Heart left ventricle (tissue), 7 donors: ENCODE results near the gene KIAA0319L.

DNA sequence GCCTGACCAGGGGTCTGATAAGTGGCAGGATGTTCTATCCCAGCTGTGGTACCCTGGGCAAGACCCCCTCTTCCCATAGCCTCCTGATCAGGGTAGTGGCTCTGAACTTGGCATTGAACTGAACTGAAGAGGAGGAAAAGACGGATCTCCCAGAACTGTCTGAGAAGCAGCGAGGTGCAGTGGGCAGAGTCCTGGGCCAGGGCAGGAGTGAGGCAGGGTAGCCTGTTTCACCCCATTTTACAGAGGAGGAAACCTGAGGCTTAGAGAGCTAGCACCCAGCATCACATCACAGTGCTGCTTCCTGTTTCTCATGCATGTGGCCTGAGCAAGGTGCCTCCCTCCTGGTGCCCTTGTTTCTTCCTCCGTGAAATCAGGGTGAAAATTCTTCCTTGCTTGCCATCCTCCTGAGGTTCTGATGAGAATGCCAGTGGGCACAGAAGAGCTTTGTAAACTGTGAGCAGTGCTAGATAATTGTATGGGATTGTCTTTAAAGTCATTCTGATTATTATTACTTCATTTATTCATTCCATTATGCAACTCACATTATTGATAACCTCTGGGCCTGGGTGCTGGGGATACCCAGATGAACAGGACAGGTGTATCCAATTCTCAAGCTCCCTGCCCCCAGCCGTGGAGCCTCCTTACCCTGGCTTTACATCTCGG is 17.2 kb downstream of the ZNF362 start:
- PRO-cap, 6 experiments: no peak in any of the 6 experiments
- RAMPAGE, long total RNA, 2 experiments: no peak in any of the 2 experiments
- RRBS: no CpG with 5 or more reads among the region's 5 CpGs

DNA sequence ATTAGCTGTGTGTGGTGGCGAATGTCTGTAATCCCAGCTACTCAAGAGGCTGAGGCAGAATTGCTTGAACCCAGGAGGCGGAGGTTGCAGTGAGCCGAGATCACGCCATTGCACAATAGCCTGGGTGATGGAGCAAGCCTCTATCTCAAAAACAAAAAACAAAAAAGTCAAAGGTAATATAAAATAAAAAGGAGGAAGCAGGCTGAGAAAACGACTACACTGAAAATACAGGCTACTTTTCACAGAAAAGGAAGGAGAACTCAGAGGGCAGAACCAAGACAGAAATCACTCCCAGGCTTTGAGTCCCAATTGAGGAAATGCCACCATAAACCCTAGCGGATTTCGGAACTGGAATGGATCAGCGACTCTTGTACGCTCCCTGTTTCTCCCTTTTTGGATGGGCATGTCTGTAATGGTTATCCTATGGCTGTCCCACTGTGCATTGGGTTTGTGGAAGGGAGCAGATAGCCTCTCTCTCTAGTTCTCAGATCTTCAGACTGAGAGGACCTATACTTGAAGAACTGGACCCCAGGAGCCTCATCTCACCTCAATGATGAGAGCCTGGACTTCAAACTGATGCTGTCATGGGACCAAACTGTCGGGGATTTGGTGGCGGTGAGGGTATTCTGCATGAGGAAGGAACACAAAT is 6.0 kb upstream of the A3GALT2 start:
- PRO-cap, 6 experiments: no peak in any of the 6 experiments
- RAMPAGE, long total RNA, 2 experiments: no peak in any of the 2 experiments
- RRBS: no CpG with 5 or more reads among the region's 11 CpGs

DNA sequence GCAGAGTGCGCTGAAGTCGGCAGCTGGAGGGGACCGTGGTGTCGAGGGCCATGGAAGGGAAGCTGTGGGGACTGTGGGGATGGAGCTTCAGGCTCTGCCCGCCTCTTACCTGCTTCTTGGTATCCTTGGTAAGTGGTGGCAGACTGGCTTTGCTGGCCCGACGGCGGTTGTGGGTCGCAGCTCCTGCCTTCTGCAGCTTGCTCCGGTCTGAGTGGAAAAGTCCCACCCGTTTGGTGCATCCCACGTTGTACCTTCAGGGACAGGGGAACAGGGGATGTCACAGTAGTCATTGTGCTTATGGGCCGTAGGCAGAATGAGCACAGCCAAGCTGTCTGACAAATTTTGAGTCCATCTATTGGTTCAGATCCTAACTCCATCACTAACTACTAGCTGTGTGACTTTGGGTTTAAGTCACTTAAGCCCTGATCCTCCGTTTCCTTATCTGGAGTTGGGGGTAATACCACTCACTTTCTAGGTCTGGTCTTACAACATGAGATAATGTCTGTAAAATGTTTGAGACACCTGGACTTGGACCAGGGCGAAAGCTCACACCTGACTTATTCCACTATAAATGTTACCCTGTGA is 9.2 kb upstream of the A3GALT2 start:
- PRO-cap, 6 experiments: no peak in any of the 6 experiments
- RAMPAGE, long total RNA, 2 experiments: no peak in any of the 2 experiments
- RRBS: no CpG with 5 or more reads among the region's 15 CpGs

DNA sequence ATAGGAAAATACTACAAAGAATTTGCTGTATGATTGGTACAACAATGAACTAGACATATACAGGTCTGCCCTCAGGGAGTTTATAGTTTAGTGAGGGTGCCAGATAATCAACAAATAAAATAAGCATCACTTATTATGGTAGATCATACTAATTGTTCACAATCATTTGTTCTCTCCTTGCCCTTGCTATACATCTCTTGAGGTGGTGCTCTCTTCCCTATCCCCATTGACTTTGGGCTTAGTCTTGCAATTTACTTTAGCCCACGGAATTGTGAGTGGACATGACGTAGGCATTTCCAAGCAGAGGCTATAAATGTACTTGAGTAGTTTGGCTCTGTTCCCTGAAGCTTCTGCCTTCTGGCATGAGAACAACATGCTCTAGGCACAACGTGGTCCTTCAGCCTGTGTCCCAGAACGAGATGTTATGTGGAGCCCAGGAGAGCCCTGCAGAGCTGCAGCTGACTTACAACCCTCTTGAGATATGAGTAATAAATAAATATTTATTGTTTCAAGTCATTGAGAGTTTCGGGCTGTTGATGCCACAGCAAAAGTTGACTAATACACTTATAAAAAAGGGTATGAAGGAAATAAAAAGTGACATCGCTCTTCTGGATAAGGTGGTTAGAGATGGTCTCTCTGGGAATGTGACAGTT is 105.3 kb upstream of the HMGB4 start:
- PRO-cap, 6 experiments: no peak in any of the 6 experiments
- RAMPAGE, long total RNA, 2 experiments: no peak in any of the 2 experiments
- RRBS: no CpG with 5 or more reads among the region's 6 CpGs

- PRO-cap, 6 experiments: no peak in any of the 6 experiments
- RAMPAGE, long total RNA, 2 experiments: no peak in any of the 2 experiments
- RRBS: 8% methylated on average over 4 of the region's 43 CpGs
Measured at GRCh38 chr1:34162858-34163702, 1.9 kb downstream of the CSMD2 start.

- PRO-cap, 6 experiments: no peak in any of the 6 experiments
- RAMPAGE, long total RNA, 2 experiments: no peak in any of the 2 experiments
- RRBS: no CpG with 5 or more reads among the region's 4 CpGs
Measured at GRCh38 chr1:34378299-34378571, 201.5 kb downstream of the C1orf94 start.

DNA sequence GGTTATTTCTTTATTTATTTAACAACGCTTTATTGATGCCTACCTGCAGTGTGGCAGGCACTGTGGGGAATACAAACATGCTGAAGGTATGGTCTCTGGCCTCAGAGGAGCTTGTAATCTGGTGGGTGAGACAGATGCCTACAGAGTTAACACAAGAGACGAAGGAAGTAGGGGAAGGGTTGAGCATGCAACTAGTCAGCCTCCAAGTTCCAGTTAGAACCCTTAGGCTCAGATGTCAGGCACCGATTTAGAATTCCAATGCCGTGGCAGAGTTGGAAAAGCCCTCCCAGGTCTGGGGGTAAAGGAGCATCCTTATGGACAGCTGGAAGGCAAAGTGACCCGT is 133.0 kb upstream of the GJB5 start:
- PRO-cap, 6 experiments: no peak in any of the 6 experiments
- RAMPAGE, long total RNA, 2 experiments: no peak in any of the 2 experiments
- RRBS: no CpG with 5 or more reads among the region's 5 CpGs

DNA sequence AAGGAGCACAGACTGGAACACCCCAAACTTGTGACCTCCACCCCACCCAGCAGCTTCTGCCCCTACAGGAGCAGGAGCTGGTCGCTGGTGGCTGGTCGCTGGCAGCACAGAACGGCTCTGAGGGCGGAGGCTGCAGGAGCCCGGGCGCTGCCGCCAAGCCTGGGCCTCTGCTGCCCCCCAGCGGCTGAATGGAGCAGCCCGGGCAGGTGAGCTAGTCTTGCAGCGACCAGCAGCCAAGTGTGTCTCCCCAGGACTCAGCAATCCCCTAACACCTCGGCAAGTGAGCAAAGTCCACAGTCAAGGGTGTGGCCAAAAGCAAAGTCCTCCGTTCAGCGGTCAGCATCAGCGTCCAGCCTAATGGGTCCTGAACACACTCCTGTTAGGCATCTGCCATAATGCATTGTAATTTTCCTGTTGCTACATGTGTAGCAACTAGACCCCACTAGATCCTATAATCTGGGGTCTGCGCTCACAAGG is 12.1 kb upstream of the GJB5 start:
- PRO-cap, 6 experiments: no peak in any of the 6 experiments
- RAMPAGE, long total RNA, 2 experiments: no peak in any of the 2 experiments
- RRBS: 2% methylated on average over 5 of the region's 15 CpGs

DNA sequence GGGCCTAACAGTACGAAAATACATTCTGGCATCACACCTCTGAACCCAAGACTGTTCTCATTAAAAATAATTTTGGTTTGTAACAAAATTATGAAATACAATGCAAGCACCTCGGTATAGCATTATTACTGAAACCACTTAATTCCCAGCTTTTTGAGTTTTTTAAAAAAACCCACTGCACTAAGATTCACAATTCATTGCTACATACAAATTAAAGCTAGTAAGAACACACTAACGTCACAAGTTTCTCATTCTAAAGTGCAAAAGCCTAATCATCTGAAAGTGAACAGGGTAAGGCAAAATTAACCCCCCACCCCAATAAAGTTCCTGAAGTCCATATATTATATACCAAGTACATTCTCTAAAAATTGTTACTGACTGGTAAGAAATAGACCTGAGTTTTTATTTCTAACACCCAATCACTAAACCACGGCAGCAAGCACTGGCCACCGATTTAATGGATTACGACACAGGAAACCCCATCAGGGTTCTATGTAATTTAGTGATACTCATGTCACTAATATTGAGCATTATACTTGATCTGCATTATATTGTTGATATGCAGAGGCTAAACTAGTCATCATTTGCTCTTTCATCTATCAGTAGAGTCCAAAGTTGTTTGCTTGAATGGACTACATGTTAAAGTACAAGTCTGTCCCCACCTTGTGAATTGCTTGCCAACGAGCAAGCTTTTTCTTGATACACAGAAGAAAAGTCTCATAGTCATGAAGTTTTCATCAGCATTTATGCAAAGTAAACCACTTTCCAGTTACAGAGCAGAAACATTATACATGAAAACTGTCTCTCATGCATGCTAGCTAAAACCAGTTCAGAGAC is 13.3 kb downstream of the SFPQ start:
- PRO-cap, 6 experiments: no peak in any of the 6 experiments
- RAMPAGE, long total RNA, 2 experiments: no peak in any of the 2 experiments
- RRBS: no CpG with 5 or more reads among the region's 7 CpGs

DNA sequence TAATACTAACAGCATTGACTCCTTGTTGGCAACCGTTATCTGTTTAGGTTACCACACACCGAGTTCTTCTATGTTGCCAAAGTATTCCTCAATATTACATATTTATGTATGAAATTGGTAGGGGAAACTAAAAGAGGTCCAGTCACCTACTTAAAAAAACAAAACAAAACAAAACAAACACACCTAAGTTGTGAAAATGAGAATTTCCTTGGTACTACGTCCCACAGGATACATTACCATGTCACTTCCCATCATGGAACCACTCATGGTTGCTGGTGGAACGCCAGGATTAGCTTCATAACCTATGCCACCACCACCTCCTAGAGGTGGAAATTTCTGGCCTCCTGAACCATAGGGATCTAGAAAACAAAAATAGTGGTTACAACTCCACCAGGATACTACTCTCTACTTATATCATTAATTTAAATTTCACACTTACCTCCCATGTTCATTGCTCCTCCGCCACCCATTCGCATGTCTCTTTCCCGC is 6.1 kb downstream of the SFPQ start:
- PRO-cap, 6 experiments: no peak in any of the 6 experiments
- RAMPAGE, long total RNA, 2 experiments: no peak in any of the 2 experiments
- RRBS: no CpG with 5 or more reads among the region's 7 CpGs

- PRO-cap, 6 experiments: no peak in any of the 6 experiments
- RAMPAGE, long total RNA, 2 experiments: no peak in any of the 2 experiments
- RRBS: no CpG with 5 or more reads among the region's 1 CpG
Measured at GRCh38 chr1:35397156-35397706, 128.7 kb downstream of the ZMYM4 start.

DNA sequence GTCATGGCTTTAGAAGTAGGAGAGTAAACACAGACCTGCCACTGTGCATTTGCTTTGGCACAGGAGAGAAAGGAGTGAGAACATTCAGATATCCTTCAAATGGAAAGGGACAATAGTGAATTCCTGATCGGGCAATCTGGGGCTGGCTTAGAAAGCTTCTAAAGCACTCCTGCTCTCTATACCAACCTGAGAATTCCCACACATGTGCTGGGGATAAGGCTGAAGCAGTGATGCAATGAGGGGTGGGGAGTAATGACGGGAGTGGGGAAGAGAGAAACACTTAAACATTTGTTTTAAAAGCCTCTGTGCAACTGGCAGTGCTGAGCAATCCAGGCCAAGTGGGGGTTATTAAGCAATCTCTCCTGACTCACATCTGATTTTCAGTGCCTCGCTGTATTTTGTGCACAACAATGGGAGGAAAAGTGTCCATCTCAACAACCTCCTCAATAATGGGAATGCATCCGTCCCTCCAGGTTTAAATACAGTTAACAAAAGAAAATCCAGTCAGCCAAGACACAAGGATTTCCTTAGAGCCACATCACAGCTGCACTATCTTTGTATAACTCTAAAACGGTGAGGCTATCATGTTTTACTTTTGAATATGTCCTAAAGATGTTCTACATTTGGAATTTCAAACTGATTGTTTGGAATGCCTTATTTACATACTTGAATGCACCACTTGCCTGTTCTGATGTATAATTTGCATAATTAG is 108.7 kb downstream of the KIAA0319L start:
- PRO-cap, 6 experiments: no peak in any of the 6 experiments
- RAMPAGE, long total RNA, 2 experiments: no peak in any of the 2 experiments
- RRBS: no CpG with 5 or more reads among the region's 5 CpGs

DNA sequence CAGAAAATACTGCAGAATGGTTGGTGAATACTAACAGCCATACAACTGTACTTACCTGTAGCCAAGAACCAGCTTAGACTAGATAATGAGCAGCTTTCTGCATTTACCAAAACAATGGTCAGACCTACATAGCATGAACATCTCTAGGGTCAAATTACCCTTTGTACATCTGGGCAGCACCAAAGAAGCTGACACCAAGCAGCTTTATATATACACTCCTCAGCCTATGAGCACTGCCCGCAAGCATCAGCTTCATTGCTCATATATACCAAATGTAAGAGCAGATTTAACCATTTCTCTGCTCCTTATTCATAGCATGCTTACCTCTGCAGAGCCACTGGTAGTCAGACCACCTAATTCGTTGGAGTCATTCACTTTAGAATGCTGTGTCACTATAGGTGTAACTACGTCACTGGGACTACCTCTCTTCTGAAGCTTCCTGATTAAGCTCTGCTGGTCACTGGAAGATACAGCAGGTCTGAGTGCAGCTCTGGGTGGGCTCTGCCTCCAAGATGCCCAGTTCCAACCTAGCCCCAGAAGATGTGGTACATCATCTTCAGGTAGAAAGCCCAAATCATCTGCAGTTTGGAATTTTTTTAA is 50.8 kb downstream of the KIAA0319L start:
- PRO-cap, 6 experiments: no peak in any of the 6 experiments
- RAMPAGE, long total RNA, 2 experiments: no peak in any of the 2 experiments
- RRBS: no CpG with 5 or more reads among the region's 3 CpGs

- PRO-cap, 6 experiments: no peak in any of the 6 experiments
- RAMPAGE, long total RNA, 2 experiments: no peak in any of the 2 experiments
- RRBS: no CpG with 5 or more reads among the region's 8 CpGs
Measured at GRCh38 chr1:35555935-35556528, 1.2 kb downstream of the KIAA0319L start.

- PRO-cap, 6 experiments: peak in 6 of 6 experiments; most common plus-strand start chr1:35557820 (in 4); most common minus-strand start chr1:35557403 (in 5)
- RAMPAGE, long total RNA, 2 experiments: start-site peak on the plus strand in 2 of 2 experiments, at chr1:35557809-35557850 at its widest, 107 to 200 reads per replicate; start-site peak on the minus strand in 2 of 2 experiments, at chr1:35557371-35557393 at its widest, 92 to 359 reads per replicate
- RRBS: 1% methylated on average over 40 of the region's 76 CpGs
Measured at GRCh38 chr1:35556957-35557951, at the start of gene KIAA0319L. TSS of gene KIAA0319L (minus strand) at chr1:35557403.

DNA sequence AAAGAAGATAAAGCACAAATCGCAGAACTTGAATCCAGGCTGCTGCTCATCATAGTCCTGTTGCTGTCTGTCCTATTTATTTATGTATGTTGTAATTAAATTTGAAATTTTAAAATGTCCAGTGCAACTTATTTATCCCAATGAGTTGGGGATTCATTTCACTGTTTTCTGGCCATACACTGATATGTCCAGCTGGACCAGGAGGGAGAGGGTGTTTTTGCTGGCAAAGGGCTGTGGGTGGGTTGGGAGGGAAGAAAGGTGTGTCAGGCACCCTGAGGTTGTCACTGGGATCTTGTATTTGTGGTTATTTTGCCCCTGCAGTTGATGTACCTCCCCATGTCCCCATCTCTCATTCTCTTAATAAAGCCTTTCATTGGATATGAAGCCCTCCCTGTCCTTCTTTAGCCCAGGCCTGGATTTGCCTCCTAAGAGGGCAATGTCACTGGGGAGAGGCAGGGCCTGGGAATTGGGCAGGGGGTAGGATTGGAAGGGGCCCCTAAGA is 22.2 kb downstream of the TFAP2E start:
- PRO-cap, 6 experiments: no peak in any of the 6 experiments
- RAMPAGE, long total RNA, 2 experiments: no peak in any of the 2 experiments
- RRBS: no CpG with 5 or more reads among the region's 1 CpG

DNA sequence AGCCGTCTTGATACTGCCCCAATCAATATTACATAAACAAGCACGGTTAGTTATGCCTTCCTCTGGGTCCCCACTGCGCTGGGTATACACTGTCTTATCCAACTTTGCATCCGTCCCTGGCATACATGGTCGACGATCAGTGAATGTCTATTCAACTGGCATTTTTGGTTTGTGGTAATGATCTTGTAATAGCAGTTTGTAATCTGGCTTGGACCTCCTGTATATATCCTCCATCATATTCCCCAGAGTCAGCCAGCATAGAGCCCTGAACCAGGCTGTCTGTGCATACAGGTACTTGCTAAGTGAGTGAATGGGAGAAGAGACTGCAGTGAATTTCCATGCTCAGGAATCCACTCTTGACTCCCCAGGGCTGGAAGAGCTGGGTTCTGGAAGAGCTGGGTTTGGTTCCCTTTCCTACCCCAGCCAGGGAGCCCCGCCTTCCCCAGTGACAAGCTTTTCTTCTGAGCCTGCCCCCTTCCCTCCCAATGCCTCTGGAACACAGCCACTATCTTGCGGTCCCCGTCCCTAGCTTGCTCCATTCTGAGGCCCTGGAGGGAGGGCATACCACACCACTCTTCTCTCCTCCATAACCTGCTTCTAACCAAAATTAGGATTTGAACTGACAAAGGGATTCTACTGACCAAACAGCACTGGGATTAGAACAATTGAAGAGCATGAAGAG is 992 bp downstream of the C1orf216 start:
- PRO-cap, 6 experiments: peak in 6 of 6 experiments; most common plus-strand start position 538 of the sequence (in 5)
- RAMPAGE, long total RNA, 2 experiments: no peak in any of the 2 experiments
- RRBS: no CpG with 5 or more reads among the region's 9 CpGs

DNA sequence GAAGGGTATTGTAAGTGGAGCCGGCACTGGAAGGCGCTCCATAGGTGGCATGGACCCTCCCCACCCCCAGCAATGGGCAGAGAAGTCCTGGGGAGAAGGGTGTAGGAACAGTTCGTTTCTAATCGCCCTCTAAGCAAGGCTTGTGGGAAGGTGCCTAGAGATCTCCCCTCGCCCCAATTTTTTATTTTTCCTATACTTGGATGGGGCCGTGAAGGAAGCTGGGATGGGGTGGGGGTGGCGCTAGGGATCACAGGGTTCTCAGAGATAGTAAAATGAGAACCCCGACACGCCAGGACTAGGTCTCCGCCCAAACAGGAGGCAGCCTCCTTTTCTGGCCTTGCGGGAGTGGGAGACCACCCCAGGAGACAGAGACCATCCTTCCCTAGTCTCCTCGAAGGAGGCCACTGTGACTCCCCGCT is 442 bp downstream of the C1orf216 start:
- PRO-cap, 6 experiments: no peak in any of the 6 experiments
- RAMPAGE, long total RNA, 2 experiments: no peak in any of the 2 experiments
- RRBS: no CpG with 5 or more reads among the region's 13 CpGs

- PRO-cap, 6 experiments: no peak in any of the 6 experiments
- RAMPAGE, long total RNA, 2 experiments: no peak in any of the 2 experiments
- RRBS: no CpG with 5 or more reads among the region's 2 CpGs
Measured at GRCh38 chr1:35779746-35780017, 9.9 kb upstream of the CLSPN start.

DNA sequence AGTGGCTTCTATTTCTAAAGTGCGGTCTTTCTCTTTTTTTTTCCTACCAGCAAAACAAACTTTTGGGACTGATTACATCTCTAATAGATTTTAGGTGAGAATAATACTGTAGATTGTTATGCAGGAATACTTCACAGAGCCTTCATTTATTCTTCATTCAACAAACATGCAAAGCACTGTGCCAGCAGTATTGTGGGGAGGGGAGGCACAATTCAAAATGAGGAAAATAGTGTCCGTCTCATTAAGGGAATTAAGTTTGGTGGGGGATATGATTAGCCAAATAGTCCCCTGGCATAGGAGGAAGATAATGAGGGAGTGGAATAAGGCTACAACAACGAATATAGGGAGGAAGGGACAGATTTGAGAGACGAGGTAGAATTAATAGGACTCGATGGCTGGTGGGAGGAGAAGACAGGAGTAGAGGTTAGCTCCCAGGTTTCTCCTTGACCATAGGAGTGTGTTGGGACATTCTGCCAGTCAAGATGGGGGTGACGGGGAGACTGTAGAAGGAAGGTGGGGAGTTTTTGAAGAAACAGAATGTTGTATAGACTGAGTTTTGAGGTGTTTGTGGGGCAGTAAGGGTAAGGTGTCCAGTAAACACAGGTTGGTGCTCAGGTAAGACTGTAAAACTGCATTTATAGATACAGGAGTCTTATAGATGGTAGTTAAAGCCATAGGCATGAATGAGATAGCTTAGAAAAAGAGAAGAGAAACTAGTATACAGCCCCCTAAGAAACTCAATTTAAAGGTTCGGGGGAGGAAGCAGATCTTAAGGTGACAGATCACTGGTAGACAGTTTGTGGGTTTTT is 6.4 kb upstream of the AGO3 start:
- PRO-cap, 6 experiments: no peak in any of the 6 experiments
- RAMPAGE, long total RNA, 2 experiments: no peak in any of the 2 experiments
- RRBS: no CpG with 5 or more reads among the region's 7 CpGs